M059J (cell line): Measurements from ENCODE around the genes OR4N2, TEP1, METTL17 and TMEM253.

DNA sequence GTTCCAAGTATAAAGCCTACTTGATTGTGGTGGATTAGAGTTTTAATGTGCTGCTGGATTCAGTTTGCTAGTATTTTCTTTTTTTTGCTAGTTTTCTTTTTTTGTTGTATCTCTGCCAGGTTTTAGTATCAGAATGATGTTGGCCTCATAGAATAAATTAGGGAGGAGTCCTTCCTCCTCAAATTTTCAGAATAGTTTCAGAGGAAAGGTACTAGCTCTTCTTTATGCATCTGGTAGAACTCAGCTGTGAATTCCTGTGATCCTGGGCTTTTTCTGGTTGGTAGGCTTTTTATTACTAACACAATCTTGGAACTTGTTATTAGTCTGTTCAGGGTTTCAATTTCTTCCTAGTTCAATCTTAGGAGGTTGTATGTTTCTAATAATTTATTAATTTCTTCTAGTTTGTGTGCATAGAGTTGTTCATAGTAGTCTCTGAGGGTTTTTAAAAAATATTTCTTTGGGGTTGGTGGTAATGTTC is at the start of gene OR4N2:
Gene OR4N2 (plus strand): TSS at position 202 of the 478 bp plus-strand sequence.
- RAMPAGE, long total RNA, result no peak

DNA sequence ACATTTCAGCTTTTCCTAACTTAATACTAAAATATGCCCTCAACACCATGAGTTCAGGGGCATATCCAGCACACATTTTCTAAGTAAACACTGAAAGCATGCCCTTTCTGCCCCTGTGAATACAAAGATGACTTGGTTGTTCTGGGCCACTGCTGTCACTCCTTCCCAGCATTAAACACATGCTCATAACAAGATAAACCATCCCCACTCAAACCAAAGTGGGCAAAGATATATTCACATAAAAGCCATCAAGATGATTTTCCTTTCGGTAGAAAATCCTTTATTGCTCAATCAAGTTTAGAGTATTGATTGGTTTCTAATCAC is 2.0 kb downstream of the CCNB1IP1 start:
- RAMPAGE, long total RNA, result no peak

DNA sequence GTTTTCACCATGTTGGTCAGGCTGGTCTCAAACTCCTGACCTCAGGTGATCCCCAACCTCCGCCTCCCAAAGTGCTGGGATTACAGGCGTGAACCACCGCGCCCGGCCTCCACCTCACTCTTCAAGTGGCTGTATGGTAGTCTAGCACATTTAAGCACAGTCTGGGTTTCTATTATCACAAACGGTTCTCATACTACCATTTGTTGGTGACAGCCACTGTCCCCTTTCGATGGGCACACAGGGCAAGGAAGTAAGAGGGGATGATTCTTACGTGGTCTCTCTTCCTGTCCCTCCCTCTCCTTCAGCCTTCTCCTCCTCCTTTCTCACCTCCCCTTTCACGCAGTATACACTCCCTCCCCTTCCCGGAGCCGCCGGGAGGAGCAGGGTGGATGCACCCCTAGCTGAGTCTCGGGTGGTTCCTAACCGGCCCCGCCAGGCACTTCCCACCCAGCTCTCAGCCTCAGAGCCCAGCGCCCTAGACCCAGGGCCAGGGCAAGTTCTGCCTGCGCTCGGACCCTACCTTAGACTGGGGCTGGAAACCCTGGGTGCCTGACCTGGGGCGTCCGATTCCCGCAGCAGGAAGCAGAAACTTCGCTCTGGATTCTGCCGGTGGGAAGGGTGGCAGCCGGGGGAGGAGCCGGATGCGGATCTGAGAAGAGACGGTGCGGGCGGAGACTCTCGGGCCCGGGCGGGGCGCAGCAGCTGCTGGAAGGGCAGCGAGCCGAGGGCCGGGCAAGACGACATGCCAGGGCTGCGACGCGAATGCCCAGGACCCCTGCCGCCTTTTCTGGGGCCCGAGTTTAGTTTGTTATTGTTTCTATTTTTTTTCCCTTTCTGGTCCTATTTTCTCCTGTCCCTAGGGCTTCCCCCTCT is at the start of gene TEP1:
Gene TEP1 (minus strand): TSS at position 651 of the 873 bp plus-strand sequence.
- RAMPAGE, long total RNA, result no peak

- RAMPAGE, long total RNA, result no peak
Measured at GRCh38 chr14:20416155-20416718, 2.9 kb upstream of the TEP1 start.

GRCh38 chr14:20448490-20449293 is 5.9 kb downstream of the OSGEP start:
- RAMPAGE, long total RNA, result no peak

DNA sequence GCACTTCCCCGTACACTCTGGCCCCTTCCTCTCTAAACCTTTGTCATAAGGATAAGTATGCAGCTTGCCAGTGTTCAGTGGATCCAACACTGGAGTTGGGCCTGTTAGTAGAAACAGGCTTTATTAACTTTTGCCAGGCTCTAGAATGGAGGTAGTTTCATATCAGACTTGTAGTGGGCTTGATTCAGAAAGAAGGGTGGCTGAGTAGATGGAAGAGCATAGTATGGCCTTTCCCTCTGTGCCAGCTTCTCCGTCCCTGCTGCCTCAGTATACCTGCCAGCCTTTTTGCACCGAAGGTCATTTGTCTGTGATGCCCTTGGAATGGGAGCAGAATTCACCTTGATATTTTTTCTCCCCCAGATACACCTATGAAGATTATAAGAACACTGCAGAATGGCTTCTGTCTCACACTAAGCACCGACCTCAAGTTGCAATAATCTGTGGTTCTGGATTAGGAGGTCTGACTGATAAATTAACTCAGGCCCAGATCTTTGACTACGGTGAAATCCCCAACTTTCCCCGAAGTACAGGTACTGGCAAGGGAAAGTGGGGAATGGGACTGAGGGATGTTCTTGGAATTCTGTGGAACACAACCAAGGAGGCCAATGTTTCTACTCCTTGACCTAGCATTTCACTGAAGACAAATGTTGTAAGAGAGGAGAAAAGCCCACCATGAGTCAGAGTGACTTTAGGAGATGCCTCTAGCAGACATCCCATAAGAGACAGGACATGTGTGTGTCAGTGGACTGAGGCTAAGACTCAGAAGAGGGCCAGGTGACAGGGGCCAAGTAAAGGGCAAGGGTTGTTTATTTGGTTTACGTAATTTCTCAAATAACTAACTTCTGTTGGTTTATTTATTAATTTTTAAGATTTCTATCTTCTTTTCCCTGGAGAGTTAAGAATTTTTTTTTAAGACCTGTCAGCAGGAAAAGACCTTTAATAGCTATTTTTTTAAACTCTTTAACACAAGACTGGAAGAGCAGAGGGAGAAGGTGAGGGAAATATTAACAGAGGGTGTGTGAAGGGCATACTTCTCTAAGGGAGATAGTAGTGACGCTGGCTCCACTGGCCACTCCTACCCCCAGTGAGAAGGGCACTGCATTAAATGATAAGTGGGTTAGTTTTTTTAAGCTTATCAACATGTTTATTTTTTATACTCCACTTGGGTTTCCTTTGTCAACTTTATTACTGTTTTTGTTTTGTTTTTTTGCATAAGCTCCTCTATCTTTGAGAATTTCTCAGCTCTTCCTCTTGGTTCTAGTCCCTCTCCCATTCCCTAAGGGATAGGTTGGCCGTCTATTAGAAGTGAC is 3.2 kb downstream of the PNP start:
- RAMPAGE, long total RNA, result no peak

DNA sequence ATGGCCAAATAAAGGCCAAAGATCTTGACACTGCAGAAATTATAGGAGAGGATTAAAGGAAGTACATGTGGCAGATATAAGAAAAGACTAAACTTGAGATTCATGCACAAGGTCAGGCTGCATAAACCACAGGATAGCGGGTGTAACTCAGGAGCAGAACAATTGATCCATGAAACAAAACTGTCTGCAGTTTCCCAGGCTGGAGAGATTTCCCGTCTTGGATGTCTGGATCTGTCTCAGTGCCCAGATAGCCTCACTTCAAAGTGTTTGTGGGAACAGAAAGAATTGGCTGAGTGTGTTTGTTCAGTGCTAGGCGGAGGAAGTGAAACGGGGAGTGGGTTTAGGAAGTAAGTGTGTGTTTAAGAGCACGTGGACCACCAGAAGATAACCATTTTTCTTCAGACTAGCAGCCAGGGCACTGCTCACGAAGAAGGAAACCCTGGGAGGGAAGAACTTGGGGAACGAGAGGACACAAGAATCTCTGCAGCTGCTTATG is 34.7 kb downstream of the PNP start:
- RAMPAGE, long total RNA, result no peak

DNA sequence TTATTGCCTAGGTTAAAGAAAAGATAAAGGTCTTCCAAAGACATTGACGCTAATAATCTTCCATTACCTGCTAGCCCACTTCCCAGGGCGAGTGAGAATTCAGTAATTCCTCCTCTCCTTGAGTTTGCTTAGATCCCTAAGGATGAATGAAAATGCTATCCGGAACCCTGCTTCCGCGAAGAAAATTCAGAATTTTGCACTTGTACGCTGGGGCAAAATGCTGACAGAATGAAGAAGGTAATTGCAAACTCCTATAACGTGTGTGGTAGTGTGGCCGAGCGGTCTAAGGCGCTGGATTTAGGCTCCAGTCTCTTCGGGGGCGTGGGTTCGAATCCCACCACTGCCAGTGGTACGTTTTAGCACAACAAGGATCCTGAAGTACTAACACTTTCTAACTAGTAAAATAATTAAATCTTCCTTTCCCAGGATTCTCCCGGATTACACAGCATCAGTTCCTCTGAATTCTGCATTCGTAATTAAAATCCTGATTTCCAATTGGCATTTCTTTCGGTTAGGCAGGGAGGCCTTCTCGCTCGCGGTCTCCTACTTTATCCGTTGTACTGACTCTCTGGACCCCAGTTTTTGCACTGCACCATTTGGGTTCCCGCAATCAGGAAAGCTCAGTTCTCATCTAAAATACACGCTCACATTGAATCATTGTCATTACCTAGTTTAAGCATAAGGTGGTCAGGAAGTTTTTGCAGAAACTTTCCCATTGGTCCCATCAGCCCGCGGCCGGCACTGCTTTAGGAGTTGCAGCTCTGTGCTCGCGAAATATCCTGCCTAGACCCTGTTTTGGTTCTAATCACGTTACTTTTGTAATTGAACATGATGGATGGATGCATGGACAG is 16.2 kb downstream of the OR6S1 start:
- RAMPAGE, long total RNA, result no peak

DNA sequence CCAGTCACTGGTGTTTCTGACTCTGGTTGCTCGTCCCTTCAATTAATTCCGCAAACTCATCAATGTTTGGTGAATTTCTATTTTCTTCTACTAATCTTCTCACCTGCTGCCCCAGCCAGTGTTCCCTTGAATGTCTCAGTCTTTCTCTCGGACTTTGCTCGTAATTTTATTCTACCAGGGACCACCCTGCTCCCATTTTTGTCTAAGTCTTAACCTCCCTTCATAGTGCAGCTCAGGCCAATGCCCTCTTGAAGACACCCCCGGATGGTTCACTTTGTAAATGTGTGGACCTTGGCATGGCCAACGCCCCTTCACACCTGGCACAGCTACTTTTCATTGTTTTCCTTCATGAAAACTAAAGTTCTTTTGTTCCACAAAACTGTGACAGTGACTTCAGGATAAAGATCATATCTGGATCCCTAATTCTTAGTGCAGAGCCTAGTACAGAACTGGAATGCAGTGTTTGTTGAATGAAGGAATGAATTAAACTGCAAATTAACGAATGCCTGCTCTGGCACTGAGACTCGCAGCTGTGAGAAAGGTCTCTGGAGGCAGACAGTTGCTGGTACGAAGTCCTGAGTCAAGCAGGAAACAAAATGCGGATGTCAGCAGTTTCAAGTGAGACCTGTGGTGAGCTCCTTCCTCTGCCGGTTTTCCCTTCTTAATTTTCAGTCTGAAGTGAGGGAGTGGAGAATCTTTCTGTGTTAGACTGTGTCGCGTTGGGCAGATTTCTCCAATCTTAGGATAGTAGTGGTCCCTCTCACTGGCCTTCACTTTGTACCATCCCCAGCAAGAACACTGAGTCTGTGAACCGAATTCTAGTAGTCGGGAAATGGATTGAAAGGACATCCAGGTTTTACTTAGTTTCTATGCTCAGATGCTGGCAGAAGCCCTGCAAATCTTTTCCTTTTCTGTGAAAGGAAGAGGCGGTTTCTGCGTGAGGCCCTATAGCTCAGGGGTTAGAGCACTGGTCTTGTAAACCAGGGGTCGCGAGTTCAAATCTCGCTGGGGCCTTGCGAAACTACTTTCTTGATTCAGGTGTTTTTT is 3.3 kb upstream of the RNASE4 start:
- RAMPAGE, long total RNA, result no peak

DNA sequence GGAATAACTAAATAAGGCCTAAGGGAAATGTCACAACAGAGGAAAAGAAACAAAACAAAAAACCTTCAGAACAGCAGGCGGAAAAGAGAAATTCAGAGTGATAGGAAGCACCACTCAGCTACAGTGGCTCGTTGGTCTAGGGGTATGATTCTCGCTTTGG is 589 bp upstream of the RNASE4 start:
- RAMPAGE, long total RNA, result no peak

DNA sequence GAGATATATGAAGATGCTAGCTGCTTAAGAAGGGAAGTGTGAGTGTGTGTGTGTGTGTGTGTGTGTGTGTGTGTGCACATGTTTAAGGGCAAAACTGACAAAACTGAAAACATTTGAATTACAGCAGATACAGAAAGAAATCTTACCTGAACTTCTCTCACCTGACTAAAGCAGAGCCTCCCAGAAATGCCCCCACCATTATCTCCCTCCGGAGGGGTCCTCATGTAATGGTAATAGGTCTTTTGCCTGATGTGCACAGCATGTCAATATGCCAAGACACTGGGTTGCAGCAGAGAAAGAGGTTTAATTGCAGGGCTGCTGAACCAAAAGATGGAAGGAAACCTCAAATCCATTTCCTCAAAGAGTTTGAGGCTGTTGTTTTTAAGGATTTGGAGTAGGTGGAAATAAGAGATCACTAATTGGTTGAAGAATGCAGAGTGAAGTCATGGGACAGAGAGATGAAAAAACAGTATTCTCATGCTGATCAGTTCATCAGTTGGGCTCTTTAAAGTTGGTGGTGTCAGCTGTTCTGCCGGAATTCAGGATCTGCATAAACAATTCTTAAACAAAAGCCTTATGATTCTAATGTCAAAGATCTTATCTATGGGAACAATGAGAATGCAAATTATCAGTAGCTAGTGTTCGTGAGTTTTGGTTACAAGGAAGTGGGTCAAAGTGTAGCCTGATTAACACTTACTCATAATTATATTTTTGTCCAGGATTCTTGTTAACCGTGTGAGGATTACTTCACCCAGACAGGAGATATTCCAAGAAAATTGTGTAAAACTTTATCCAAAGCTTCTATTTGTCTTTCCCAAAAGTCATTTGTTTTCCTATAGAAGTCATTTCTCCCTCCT is 18.2 kb downstream of the ANG start:
- RAMPAGE, long total RNA, result no peak

DNA sequence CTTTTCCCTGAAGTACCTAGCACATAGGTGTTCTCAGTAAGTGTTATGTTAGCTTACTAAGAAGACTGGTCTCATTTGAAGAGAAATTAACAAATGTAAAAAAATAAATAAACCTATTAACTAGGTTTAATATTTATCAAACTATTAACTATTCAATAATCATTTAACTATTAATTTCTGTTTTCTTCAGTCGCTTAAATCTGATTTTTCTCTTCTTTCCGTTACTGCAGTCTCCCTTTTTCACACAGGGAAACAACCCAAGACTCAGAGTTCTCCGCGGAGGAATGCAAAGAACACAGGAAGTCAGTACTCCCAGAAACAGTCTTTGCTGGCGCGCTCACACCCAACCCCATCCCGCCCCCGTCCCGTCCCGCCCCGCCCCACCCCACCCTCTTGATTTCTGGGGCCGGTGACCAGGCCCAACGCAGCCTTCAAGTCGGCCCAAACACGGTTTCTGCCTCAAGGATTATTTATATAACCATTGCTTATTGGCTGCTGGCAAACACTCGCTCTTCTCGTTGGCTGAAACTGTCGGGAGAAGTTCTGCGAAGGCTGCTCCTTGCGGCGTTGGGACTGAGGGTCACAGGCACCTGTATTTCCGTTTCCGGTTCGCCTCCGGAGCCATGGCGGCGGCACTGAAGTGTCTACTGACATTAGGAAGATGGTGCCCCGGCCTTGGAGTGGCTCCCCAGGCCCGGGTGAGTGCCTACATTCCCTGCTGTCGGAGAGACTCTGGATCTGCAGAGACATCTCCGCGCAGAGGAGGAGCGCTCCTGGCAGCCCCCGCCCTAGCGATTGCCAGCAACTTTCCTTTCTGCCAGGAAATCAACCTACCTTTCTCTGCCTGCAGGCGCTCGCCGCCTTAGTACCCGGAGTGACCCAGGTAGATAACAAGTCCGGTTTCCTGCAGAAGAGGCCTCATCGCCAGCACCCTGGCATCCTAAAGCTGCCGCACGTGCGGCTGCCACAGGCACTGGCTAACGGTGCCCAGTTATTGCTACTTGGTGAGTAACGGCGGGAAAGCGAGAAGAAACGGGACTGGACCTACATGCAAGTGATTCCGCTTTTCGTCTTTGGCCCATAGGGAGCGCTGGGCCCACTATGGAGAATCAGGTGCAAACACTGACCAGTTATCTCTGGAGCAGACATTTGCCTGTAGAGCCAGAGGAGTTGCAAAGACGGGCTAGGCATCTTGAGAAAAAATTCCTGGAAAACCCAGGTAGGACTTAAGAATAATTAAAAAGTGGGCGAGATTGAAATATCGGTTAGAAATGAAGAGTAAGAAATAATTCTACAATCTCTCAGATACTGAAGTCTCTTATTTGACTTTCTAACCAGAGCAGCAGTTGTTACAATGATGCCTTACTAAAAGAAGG is at the start of gene METTL17:
Gene METTL17 (plus strand): TSS at position 601 of the 1,376 bp plus-strand sequence.
- RAMPAGE, long total RNA, result start-site peak on the plus strand centred at position 610 of the sequence, 18 bp wide, 46 and 20 reads in 2 replicates

- RAMPAGE, long total RNA, result no peak
Measured at GRCh38 chr14:21003815-21004364, 4.8 kb downstream of the SLC39A2 start.

DNA sequence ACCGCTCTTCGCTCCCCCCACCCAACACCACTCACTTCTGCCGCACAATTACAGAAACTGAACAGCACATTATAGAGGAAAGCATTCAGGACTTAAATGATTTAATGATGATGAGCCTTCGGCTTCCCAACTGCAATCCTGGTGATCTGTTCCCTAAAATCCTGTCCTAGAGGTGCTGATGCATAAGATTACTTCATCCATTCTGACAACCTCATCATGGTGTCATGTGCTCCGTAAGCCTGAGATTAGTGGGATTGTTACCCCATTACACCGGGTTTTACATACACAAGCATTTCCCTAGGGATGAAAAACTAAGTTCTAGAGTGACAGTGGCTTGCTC is 2.5 kb upstream of the RNASE13 start:
- RAMPAGE, long total RNA, result no peak

DNA sequence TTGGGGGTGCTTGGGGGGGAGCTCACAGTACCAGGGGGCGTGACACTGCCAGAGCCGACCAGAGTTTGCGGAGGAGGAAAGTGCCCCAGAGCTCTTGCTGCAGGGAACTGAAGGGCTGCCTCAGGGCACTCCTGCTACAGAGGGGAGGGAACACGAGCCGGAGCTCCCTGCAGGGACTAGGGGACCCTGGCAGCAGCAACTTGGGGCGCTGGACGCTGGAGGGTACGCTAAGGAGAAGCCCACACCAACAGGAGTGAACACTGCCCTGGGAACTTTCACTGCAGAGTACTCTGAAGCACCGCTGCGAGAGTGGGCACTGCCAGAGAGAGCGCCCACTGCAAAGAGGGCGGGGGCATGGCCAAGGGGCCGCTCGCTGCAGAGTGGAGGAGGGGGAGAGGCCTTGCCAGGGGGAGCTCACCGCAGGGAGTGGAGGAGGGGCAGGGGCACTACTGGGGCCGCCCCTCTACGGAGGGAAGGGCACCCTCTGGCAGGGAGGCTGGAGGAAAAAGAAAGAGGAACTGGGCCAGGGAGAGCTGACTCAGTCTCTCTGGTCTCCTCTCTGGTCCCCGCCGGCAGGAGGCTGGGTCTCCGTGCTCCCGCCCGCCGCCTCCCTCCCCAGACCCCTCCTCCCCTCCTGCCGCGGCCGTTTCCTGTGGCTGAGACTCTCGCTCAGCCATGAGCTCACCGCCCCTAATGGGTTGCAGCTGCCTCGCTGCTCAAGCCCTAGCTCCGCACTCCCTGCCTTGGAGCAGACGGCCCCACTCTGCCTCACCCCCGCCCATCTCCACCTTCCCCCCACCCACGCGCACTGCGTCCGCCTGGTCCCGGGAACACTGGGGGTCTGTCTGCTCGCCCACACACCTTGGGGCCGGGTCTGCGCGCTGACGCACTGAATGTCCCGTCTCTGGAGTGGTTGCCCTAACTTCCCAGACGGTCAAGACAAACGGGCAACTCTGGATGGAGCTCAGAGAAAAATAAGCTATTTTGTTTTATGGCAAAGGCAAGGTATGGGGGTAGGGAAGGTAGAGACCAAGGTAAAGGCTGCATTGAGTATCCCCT is 1.2 kb downstream of the ARHGEF40 start:
- RAMPAGE, long total RNA, result no peak

DNA sequence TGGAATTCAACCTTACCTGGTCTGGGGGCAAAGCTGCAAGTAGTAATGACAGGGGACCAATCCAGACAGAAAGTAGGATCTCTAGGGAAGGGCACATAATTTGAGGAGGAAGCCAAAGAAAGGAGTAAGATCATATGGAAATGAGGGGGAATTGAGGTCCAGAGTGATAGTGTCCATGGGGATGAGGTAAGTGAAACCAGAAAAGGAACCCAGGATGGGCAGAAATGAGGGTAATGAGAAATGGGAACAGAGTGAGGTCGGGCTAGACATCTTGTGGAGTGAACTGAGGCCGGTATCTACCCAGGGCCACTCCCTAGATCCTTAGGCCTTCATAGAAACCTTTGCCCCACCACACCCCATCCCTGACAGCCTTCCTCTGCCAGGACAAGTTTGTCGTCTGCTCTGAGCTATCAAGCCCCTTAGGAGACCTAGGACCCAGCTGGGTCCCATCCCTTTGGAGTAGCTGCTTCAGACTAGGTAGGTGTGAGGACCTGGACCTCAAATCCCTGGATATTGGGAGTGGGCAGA is at the start of gene TMEM253:
Gene TMEM253 (plus strand): TSS at position 359 of the 528 bp plus-strand sequence.
- RAMPAGE, long total RNA, result no peak

- RAMPAGE, long total RNA, result no peak
Measured at GRCh38 chr14:21101512-21102336, 858 bp downstream of the TMEM253 start.

GRCh38 chr14:21203925-21205076 is 48.4 kb upstream of the OR5AU1 start:
- RAMPAGE, long total RNA, result no peak

DNA sequence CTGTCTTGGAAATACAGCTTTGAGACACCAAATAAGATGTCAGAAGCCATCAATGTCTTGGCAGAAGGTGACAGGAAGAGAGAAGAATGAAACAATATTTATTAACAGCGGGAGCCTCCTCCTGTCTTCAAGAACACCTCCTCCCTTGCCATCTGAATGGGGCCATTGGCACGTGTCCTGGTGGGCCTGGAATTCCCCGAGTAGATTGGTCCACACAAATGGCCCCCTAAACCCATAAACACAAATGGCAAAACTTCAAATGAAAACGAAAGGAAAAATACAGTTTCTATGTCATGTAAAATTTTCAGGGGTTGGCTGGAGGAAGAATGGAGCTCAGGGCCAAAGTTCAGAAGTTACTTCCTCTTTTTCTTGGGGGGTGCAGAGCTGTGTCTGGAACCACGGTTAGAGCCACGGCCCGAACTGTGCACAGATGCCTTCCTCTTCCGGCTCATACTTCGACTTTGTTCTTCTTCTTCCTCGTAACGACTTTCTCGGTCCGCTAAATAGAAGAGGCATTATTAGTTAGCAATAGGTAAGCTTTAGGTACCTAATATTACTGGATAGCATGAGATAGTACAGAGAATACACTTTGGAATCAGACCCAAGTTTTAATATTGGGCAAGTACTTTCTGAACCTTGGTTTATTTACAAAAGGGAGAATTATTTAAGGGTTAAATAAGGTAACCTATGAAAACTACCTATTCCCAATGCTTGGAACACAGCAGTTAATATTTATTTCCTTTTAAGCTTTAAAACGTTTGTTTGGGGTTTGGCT is 31.3 kb downstream of the SUPT16H start:
- RAMPAGE, long total RNA, result no peak

DNA sequence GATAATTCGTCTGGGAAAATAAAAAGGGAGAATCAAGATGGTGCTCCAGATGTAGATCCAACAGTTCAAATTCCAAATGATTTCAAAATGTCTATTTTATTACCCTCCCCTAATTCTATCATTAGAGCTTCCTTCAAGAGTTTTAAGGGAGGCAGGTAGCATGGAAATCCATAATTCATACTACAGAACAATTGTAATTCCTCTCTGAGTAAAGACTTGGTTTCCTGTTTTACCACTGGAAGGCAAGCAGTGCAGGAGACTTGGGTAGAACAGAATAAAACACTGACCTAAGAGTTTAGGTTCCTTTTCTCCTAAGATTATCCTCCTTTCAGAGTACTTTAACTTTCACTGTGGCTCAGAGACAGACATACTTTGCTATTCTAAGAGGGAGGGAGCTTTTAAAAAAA is 10.0 kb downstream of the METTL3 start:
- RAMPAGE, long total RNA, result no peak